Ascending aorta (tissue), 1 donor: ENCODE measurements around a stretch of chr13.

DNA sequence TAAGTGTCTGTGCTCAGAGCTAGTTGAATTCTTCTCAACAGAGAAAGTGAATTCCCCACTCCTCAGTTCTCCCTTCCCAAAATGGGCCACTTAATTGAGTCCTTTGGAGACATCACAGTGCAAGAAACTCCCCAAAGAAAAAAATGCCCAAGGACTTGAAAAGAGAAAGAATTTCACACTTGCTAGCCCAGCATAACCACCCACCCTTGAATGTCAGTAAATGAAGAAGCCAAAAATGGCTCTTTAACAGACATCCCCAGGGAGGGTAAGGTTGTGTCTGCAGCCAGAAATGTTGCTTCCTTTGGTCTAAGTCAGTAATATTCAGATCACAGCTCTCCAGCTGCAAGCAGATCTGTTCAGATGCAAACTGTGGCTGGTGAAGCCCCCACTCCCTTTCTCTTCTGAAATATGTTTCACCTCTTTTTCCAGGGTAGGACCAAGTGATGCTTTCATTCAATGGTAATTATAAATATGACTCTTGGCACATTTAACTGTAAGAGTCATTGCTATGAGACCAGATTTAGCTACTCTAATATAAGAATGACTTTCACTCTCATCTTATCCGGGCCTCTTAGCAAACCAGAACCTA lies 234.4 kb downstream of the FOXO1 start:
- PRO-cap = no peak

DNA sequence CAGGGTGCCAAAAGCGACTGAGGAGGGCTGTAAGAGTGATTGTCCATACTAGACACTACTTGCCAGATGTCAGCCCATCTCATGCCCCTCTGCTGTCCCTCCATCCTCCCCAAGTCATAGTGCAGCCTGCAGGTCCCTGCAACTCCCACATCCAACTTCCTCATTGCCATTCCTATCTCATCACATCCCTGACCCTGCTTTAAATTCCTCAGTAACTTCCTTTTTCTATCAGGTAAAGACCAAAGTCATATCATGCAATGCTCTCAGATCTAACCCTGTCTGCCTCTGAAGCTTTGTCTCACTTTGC lies 59.8 kb downstream of the FOXO1 start:
- PRO-cap = no peak

- PRO-cap = no peak
Measured at GRCh38 chr13:40612963-40614128, 53.1 kb downstream of the FOXO1 start.

- PRO-cap = no peak
Measured at GRCh38 chr13:40792443-40793135, 3.2 kb downstream of the SLC25A15 start.

DNA sequence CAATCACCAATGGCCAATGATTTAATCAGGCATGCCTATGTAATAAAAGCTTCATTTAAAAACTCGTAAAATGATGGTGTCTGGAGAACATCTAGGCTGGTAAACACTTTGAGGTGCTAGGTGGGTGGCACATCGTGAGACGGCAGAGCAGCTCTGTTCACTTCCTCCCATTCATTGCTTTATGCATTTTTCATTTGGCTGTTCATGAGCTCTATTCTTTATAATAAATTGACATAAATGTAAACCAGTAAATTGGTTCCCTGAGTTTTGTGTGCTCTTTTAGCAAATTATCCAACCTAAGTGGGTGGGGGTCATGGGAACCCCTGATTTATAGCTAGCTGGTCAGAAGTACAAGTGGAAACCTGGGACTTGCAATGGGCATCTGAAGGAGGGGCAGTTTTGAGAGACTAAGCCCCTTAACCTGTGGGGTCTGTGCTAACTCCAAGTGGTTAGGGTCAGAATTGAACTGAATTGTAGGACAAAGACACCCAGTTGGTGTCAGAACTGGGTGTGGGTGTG lies 90.0 kb downstream of the ELF1 start:
- PRO-cap = no peak

DNA sequence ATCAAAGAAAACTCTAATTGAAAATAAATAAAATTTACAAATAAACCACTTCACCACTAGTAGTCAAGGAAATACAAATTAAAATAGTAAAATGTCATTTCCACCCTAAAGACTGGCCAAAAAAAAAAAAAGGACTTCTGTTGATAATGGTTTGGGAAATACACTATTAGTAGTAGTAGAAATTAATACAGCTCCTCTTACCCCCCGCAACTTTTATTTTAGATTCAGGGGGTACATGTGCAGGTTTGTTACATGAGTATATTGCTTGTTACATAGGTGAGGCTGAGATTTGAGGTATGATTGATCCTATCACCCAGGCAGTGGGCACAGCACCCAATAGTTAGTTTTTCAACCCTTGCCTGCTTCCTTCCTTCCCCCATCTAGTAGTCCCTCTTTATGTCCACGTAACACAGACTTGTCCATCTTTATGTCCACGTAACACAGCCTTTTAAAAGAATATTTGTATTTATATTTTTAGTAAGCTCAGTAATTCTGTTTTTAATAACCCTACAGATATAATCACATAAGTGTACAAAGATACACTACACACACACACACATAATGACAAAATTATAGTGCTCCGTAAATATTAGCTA lies 40.3 kb downstream of the ELF1 start:
- PRO-cap = no peak

GRCh38 chr13:40981775-40982340 lies 37.3 kb downstream of the ELF1 start:
- PRO-cap = no peak

- PRO-cap = no peak
Measured at GRCh38 chr13:40993920-40994570, 25.1 kb downstream of the ELF1 start.

DNA sequence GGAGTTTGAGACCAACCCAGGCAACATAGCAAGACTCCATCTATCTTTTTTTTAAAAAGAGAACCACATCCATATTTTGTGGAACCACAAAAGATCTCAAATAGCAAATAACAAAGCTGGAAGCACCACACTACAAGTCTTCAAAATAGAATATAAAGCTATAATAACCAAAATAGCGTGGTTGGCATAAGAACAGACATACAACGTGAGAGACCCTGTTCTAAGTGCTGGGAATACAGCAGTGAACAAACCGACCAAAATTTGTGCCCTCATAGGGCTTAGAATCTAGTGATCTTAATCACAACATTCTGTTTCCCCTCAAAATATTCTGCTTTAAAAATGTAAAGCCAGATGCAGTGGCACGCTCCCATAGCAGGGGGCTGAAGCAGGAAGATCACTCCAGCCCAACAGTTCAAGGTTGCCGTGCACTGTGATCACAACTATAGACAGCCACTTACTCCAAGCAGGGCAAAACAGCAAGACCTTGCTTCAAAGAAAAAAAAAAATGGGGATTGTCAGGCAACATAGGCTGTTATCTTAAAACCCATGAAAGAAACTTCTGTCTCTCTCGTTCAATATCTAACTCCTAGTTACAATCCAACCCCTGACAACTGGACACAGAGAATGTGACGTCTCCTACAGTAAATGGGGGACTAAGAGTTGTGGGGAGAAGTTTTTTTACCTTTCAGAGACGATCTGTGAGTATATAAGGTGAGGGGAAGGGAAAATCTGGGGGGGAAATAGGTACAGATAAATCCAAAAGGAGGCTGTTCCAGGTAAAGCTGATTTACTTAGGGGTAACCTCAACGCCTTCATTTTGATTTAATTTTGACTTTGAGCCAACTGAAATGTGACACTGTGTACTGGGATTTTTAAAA lies 17.5 kb downstream of the ELF1 start:
- PRO-cap = no peak

- PRO-cap = no peak
Measured at GRCh38 chr13:41041462-41041795, 19.9 kb upstream of the WBP4 start.

DNA sequence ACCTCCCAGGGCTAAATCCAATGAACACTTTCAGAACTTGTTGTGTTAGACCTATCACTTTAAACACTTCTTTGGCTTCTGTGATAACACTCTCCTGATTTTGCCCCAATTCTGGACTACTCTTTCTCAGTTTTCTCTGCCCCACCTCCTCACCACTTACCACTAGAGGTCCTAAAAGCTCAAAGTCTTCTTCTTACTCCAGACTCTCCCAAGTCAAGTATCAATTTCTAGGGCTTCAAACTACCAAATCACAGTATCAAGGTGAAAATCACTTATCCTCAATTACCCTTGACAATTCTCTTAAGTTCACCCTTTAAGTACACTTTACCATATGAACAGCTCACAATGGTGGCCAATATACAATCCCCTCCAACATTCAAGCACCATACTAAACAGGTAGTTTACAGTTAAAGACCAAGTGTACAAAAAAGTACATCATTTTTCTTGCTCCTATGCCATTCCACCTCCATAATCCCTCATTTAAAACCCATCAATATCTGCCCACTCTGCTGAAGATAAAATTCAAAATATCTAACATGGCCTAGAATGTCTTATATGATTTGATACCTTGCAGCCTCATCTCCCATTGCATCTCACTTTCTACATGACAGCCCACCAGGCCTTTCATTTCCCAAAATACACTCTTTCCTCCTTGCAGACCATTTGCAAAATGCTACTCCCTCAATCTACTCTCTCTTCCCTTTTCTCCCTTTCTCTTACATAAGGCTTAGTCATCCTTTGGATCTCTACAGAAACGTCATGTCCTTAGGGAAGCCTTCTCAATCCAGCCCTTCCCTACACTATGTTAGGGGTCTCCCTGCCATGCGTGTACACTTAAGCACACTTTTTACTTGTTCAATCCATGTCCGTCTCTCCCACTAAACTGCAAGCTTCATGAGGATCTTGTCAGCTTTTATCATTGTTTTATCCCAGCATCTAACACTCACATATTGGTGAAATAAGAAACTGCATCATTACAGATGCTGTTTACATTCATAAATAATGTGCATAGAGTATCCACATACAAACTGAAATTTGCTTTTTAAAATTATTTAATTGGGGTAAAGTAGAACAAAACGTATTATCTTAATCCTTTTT lies 12.0 kb upstream of the WBP4 start:
- PRO-cap = no peak

- PRO-cap = no peak
Measured at GRCh38 chr13:41199416-41199984, 5.1 kb upstream of the KBTBD7 start.

- PRO-cap = no peak
Measured at GRCh38 chr13:41459702-41460379, 2.5 kb downstream of the RGCC start.

GRCh38 chr13:41567649-41568594 lies 110.6 kb downstream of the RGCC start:
- PRO-cap = no peak

- PRO-cap = unidirectional peak, minus-strand start at chr13:41671559
Measured at GRCh38 chr13:41671377-41671629, 214.0 kb downstream of the RGCC start.

- PRO-cap = no peak
Measured at GRCh38 chr13:41779822-41780648, 180.9 kb downstream of the VWA8 start.

- PRO-cap = no peak
Measured at GRCh38 chr13:42320291-42321013, 48.5 kb downstream of the AKAP11 start.

GRCh38 chr13:42393174-42393754 lies 121.3 kb downstream of the AKAP11 start:
- PRO-cap = no peak

DNA sequence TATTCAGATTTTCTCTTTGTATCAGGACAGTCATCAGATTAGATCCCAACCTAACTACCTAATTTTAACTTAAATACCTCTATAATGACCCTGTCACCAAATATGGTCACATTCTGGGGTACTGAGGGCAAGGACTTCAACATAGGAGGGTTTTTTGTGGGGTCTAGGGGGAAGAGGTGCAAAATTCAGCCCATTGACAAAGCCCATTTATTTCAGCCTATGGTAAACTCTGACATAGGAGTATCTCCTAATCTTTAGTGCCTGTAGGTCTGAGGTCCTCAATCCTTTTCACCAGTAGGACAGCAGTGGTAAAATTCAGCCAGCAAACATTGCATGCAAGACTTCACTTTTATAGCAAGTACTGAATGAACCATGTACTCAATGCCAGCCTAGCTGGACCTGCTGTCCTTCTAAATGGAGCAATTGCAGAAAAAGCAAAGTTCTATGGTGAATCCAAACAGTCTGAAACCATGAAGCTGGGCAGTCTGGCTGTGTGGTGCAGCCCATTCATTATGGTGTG lies 21.0 kb upstream of the TNFSF11 start:
- PRO-cap = no peak

GRCh38 chr13:42708185-42708741 lies 73.1 kb upstream of the FAM216B start:
- PRO-cap = no peak